Mesenchymal stem cell of adipose (primary cell): ENCODE results near the genes UBAP2 and RPP25L.

DNA sequence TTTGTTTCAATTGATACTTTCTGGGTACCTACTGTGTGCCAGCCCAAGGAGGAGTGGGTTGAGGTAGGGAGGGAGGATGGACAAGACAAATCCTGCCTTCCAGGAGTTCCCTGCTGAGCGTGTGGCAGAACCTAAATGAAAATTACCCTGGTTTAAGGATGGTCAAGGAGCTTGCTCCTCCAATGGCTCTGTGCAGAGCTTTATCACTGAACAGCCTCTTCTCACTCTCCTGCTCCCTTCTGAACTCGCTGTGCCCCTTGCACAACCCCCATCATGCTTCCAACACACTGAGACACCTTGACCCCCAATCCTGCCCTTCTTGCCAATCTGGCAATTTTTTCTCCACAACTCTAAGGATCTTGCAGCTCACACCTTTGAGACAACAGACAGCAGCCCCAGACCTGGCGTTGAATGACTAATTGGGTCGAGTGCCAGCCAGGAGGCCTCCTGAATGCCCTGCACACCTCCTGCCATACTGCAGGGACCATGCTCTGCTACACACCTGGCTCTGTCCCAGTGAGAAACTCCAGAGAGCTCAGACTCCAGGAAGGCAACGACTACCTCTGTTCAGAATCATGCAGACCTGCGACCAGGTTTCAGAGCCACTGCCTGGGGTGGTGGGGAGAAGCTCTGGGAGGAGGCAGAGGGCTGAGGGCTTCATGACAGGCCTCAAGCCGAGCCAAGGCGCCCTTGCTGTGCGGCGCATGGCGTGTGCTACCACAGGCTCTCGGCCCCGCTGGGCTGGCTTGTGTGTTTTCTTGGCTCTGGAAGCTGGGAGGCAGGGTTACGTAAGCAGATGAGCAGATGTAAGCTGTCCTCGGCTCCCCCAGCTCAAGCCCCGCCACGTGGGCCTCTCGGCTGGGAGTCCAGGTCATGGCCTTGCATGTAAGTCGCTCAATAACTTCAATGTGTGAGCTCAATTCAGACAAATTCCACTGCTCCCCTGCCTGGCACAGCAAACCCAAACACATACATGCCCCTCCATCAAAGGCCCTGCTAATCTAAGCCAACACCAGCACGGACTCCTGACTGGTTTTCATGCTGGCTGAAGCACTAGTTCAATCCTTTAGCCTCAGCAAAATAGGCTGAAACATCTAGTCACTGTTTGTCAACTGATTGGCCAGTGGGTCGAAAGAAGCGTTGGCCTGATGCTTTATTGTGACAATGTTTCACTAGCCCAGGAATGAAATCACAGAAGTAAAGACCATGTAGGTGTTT, 27.6 kb downstream of the B4GALT1 start:
- CAGE, long polyA plus RNA: no peak

DNA sequence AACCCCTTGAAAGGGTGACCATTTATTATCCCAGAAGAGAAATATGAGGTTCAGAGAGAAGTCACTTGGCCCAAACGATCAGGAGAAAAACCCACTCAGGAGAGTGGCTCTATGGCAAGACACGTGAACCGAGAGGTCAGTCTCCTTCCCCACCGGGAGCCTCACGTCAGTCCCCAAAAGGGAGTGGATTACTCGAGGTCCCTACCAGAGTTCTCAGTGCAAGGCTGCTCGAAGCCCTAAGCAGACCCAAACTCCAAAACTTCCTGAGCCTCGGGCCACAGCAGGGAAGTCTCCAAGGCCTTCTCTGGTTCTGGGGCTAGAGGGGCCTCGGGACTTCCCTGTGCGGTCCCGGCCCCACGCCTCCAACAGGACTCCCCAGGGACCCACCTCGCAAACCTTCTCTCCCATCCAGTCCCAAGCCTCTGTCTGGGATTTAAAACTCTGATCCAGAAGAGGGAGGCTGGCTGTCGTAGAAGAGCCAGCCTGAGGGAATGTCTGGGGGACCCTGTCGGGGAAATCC, 882 bp downstream of the B4GALT1 start:
- CAGE, long polyA plus RNA: no peak

- CAGE, long polyA plus RNA: no peak
Observed at GRCh38 chr9:33295517-33296093, 5.3 kb downstream of the NFX1 start.

- CAGE, long polyA plus RNA: no peak
Observed at GRCh38 chr9:33329019-33329621, 38.8 kb downstream of the NFX1 start.

DNA sequence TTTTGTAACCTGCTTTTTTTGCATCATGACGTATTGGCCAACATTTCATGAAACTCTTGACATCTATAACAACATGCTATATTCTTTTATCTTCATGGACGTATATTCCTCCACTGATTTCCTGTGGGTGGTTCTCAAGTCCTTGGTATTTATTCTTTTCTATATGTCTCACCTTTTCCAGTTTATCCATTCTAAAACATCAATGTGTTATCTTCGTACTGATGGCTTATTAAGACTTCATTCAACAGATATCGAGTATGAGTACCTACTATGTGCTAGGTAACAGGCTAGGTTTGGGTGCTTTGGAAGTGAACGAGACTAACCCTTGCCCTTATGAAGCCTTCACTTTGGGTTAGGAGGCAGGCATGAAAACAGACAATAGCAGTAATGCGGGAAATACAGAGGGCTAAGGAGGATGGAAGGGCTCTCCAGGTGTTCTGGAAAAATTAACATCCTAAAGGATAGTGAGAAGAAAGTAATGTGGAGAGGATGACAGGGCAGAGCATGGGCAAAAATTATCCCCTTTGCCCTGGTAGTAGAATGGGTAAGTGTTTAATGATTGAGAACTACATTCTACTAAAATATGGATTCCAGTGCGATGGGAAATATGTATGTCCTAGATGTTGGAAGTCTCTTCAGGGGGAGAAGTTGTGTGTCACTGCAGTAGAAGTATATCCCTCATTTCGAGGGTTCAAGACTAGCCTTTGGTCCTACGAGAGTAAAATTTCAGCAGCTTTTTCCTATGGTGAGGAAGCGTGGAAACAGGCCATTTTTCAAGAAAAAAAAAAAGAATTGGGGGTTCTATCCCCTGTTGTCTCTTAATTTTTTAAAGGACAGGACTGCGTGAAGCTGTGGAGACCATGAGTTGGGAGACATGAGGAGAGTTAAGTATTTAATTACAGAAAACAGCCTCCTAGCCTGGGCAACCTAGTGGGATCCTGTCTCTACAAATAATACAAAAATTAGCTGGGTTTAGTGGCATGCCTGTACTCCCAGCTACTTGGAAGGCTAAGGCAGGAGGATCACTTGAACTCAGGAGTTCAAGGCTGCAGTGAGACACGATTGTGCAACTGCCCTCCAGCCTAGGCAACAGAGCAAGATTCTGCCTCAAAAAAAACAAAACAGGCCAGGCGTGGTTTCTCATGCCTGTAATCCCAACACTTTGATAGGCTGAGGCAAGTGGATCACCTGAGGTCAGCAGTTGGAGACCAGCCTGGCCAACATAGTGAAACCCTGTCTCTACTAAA, 53.0 kb downstream of the AQP7 start:
- CAGE, long polyA plus RNA: no peak

GRCh38 chr9:33350345-33350748, 52.0 kb downstream of the AQP7 start:
- CAGE, long polyA plus RNA: no peak

- CAGE, long polyA plus RNA: no peak
Observed at GRCh38 chr9:33458173-33458854, 10.9 kb upstream of the AQP3 start.

DNA sequence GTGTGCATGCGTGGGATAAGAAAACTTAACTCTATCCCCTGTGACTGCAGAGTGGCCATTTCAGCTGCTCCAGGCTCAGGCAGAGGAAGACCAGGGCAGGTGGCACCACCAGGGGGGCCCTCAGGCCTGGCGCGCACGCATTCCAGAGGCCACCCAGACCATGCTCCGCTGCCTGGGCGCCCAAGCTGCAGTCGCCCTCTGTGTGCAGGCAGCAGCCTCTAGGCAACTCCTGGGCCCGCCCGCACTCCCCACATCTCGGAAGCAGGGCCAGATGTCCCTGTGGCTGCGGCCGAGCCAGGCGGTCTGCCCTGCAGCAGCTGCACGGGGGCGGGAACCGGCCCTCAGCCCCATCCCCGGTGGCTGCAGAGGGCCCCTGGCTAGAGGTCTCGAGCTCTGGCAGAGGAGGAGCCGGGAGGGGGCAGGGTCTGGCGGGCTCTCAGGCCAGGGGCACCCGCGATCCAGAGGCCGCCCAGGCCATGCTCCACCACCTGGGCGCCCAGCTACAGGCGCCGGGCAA, 626 bp upstream of the ANKRD18B start:
- CAGE, long polyA plus RNA: no peak

GRCh38 chr9:33751408-33752714, 43.5 kb upstream of the PRSS3 start:
- CAGE, long polyA plus RNA: no peak

GRCh38 chr9:33996089-33996672, 52.5 kb downstream of the UBAP2 start:
- CAGE, long polyA plus RNA: no peak

GRCh38 chr9:34048797-34049704, at the start of gene UBAP2:
Gene UBAP2 (minus strand): TSS chr9:34048887.
- CAGE, long polyA plus RNA: no peak

- CAGE, long polyA plus RNA: no peak
Observed at GRCh38 chr9:34158170-34158931, 20.5 kb upstream of the UBAP1 start.

DNA sequence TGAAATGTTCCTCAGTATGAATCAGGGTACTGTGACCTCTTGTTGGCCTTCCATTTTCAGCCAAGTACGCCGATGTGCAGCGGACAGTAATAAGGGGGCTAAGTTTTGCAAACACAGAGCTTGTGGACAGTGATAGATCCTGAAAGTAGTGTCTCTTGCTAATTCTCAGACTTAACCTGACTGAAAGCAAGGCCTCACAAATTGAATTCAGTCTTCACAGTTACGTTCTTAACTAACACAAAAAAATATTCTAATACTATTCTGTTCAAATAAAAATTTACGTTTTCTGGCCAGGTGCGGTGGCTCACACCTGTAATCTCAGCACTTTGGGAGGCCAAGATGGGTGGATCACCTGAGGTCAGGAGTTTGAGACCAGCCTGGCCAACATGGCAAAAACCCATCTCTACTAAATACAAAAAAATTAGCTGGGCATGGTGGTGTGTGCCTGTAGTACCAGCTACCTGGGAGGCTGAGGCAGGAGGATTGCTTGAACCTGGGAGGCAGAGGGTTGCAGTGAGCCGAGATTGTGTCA, 31.4 kb downstream of the UBAP1 start:
- CAGE, long polyA plus RNA: no peak

DNA sequence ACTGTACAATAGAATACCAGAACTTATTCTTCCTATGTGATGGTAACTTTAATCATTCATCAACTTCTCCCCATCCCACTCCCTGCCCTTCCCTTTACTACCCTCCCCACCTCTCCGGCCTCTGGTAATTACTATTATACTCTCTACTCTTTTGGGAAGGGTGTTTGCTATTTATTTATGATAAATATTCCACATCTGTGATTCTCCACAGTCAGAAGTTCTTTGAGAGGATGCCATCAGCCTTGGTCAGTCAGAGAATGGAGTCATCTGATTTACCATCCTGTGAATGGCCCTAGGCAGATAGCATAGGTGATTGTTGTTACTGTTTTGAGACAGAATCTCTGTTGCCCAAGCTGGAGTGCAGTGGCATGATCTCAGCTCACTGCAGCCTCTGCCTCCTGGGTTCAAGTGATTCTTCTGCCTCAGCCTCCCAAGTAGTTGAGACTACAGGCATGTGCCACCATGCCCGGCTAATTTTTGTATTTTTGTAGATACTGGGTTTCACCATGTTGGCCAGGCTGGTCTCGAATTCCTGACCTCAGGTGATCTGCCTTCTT, 38.2 kb downstream of the UBAP1 start:
- CAGE, long polyA plus RNA: no peak

DNA sequence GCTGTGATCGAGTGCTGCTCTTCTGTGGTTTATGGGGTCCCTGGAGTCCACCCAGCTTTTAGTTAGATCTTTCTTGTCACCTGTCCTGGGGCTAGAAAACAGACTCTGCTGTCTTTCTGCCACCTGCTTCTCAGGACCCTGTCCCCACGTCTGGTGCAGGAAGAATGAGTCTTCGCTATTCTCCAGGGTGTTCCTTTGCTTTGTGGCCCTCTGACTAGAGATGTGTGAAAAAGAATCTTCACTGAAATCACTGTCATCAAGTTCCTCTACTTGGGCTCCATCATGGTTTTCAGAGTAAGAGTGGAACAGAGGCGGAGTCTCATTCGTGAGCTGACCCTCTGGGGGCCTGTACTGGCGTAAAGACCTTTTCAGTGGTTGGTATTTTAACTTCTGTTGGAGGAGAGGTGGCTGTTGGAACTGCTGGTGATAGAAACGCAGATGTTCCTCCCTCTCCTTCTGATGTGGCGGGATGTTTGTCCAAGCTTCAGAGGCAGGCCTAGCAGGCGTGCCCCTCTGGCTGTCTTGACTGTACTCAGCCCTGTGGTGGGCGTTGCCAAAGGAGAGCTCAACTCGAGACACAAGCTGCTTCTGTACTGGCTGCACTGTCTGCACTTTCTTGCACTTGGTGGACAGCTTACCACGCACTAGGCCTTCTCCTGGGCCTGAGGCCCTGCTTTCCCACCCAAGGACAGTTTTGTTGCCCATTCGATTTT, 72.0 kb downstream of the KIF24 start:
- CAGE, long polyA plus RNA: no peak

DNA sequence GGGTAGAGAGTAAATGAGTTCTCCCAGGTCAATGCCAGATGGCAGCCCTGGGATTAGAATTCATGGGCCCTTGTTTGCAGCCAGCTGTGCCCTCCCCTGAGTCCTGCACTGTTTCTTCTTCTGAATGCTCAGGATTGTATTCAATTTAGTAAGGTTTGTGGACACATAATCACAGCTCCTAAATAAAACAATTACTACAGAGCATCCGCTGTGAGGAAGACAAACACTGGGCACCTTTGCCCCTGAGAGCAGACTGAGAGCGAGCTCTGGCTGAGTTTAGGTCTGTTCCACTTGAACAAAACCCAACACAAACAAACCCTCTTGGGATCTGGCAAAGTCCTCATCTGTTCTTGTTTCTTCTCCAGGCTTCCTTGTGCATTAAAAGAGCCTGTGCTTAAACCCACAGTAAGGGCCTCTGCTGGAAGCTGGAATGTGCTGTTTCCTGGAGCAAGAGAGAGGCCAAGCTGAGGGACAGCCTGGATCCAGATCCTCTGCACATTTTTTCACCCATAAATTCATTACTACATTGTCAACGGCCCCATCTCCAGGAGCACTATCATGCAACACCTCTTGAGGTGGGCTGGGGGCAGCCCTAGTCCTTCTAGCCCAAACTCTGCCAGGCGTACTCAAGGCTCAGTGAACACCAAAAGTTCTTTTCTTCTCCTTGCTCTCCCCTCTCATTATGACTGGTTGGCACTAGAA, 29.8 kb downstream of the FAM219A start:
- CAGE, long polyA plus RNA: no peak

DNA sequence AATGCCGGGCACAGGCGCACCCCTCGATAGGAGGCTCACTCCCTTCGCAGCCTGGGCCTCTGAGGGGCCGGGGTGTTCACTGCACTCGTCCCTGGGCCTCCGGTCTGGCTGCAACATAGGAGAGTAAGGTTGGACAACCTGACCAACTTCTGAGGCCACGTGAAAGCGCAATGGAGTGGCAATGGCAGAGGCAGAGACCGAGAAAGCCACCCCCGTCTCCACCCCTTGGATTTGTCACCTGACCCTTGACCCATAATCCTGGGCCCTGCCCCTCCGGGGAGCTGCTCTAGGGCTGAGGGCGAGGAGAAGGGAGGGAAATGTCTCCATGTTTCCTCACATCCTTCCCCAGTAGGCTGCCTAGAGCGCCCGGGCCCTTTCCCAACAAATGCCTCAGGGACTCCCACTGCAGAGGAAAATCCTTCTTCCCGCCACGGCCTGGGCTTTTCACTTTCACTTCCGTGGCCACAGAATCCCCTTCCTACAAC, 1.2 kb upstream of the CNTFR start:
- CAGE, long polyA plus RNA: no peak

GRCh38 chr9:34612007-34612738, at the start of gene RPP25L:
Gene RPP25L (minus strand): TSS chr9:34612097.
- CAGE, long polyA plus RNA: no peak

- CAGE, long polyA plus RNA: no peak
Observed at GRCh38 chr9:34630347-34630655, 1.4 kb upstream of the ARID3C start.

GRCh38 chr9:34809407-34810135, 80.3 kb upstream of the FAM205A start:
- CAGE, long polyA plus RNA: no peak